ENCODE measurements around a stretch of chr9.

DNA sequence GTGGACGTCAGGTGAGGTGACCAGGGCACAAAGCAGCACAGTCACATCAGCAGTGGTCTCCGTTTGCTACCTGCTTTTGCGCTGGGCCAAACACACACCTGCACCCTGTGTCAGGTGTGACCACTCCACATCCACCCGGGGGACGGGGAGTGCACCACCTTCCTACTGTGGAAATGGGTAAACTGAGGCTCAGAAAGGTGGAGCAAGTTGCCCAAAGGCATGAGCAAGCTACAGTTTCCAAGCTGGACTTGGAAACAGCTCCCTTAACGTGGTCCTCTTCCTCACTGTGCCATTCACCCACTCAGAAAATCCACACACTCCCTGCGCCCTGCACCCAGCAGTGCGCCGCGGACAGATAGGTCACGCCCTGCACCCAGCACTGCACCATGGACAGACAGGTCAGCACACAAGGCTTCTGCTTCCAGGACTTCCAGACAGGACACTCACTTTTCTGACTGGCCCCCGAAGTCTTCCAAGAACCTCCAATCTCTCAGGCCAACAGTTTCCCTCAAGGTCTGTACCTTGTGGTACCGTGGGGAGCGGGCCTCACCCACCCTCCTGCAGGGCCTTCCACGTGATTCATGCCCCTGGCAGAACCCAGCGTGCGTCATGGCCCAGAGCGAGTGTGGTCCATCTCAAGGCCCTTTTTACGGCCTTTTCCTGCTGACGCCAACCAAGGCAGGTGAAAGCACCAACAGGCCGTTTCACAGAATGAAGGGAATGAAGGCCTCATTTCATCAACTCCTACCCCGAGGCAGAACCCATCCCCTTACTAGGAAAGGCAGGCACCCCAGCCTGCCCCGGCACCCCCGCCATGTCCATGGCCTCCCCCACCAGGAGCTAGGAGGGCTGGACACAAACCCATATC lies 17.5 kb downstream of the VAV2 start:
- PRO-cap: no peak

DNA sequence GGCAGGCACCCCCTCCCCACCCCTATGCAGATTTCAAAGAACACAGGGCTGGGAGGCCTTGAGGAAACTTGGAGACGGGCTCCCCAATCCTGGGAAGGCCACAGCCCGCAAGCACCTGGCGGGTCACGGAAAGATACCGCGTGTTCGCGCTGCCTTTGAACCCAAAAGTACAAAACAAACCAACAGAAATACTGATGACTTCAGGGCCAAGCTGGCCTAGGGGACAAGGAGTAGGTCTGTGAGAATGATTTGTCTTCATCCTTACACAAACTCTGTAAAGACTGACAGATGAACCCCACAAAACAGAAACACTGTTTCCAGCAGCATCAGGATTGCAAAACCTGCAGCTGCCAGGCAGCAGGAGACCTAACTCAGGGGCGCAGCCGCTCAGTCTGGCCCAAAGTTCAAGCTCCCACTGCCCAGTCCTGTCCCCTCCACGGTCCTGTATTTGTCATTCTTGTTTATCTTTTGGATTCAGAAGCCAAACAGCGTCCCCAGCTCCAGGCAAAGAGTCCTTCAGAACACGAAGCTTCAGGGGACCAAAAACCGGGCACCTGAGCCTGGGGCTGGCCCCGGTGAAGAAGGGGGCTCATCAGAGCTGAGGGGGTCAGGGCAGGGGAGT lies 13.7 kb downstream of the VAV2 start:
- PRO-cap: no peak

DNA sequence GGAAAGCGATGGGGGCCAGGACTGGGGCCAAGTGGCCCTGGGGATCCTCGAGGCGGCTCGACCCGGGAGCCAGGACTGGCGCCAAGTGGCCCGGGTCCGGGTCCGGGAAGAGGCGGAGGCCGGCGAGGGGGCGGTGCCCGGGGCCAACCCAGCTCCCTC lies 828 bp downstream of the VAV2 start:
- PRO-cap: no peak

- PRO-cap: no peak
Observed at GRCh38 chr9:133991576-133991776, 648 bp downstream of the VAV2 start.

GRCh38 chr9:134045044-134045613 lies 19.8 kb downstream of the BRD3OS start:
- PRO-cap: no peak

- PRO-cap: bidirectional peak, plus-strand start at chr9:134068650, minus-strand start at chr9:134068542
Observed at GRCh38 chr9:134068615-134069317, 940 bp upstream of the BRD3 start.

GRCh38 chr9:134136917-134137456 lies 1.1 kb downstream of the WDR5 start:
- PRO-cap: no peak

GRCh38 chr9:134142140-134142882 lies 6.4 kb downstream of the WDR5 start:
- PRO-cap: no peak

GRCh38 chr9:134164450-134165494 lies 28.9 kb downstream of the WDR5 start:
- PRO-cap: unidirectional peak, plus-strand start at chr9:134164987; unidirectional peak, plus-strand start at chr9:134165033

DNA sequence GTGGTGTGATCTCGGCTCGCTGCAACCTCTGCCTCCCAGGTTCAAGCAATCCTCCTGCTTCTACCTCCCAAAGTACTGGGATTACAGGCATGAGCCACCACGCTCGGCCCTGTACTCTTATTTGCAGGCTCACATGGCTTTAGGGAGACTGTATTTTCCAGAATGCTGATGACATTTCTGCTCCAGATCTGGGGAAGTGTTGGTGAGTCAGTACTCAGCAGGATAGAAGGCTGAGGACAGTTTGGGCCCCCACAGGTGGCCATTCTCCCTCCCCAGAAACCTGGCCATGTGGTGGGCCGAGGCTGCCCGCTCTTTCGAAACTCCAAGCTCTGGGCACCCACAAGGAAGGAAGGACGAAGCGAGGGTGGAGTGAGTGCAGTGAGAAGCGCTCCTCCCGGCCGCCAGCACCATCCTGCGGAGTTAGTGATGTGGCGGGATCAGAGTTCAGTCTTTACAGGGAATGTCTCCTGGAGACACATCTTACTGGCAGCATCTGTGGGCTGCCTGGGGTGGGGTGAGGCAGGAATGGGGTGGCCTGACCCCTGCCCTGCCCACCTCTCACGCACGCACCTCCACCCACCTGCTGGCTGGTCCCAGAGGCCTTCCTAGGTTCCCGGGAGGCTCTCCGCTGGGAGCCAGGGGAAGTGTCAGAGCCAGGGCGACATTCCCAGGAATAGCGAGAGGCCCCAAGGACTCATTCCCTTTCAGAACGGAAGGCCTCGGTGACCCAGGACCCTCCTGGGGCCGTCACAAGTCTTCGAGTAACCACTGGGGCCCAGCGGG lies 33.8 kb downstream of the WDR5 start:
- PRO-cap: no peak

DNA sequence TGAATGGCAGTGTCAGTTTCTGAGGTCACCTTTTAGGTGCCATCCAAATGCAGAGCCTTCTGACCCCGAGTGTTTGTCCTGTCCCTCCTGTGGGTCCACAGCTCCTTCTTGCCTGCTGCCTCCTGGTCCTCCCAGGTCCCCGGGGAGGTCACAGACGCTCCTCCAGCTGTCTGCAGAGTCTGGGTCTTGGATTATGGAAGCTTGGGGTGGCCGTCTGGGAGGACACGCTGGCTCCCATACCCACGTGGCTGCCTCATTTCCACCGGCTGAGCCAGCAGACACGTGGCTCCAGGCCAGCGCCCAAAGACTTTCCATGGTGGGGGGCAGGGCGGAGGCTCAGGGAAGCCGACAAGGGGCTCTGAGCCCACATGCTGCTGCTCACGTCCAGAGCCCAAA lies 52.5 kb downstream of the WDR5 start:
- PRO-cap: no peak

GRCh38 chr9:134204881-134205668 lies 69.2 kb downstream of the WDR5 start:
- PRO-cap: no peak

- PRO-cap: no peak
Observed at GRCh38 chr9:134226156-134226586, 90.3 kb downstream of the WDR5 start.

DNA sequence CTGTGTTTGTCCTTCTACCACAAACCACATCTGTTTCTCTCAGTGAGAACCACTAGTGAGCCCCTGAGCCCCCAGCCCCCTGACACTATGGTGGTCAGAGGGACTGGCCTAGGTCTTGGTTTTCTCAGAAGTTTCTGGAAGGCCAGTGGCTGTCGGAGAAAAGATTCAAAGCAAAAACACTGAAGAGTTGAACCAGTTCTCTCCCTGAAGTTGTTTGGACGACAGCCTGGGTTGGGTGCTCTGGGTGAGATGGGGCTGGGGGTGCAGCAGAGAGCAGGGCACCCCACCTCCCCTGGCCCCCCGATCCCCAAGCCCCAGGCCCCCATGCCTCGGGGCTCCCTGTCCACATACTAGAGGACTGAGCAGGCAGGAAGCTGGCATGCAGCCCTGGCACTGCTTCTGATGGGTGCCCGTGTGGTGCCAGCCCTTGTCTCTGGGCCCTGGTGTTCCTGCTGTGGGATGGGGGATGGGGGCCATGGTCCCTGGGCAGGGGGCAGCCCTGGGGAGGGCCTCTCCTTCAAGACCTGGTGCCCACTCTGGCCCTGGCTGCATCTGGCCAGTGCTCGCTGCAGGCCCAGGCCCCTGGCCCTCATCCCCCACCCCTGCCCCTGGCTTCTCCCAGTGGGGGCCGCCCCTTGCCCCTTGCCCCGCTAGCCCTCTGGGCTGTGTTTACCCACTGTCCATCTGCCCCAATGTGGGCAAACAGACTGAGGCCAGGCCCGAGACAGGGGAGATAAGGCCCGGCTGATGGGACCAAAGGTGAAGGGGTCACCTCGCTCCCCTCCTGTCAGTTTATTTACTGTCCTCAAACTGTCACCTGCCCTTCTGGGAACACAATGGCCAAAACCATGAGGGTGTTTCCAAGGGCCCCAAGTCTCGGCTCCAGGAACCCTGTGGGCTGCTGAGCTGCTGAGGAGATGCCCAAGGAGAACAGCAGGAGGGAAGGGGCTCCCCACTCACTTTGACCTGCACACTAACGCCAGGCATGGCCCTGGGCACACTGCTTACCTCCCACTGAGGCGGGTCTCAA lies 67.3 kb upstream of the RXRA start:
- PRO-cap: no peak

- PRO-cap: no peak
Observed at GRCh38 chr9:134318709-134319153, 7.5 kb upstream of the RXRA start.

GRCh38 chr9:134325059-134325793 lies 1.0 kb upstream of the RXRA start:
- PRO-cap: unidirectional peak, plus-strand start at chr9:134325459

DNA sequence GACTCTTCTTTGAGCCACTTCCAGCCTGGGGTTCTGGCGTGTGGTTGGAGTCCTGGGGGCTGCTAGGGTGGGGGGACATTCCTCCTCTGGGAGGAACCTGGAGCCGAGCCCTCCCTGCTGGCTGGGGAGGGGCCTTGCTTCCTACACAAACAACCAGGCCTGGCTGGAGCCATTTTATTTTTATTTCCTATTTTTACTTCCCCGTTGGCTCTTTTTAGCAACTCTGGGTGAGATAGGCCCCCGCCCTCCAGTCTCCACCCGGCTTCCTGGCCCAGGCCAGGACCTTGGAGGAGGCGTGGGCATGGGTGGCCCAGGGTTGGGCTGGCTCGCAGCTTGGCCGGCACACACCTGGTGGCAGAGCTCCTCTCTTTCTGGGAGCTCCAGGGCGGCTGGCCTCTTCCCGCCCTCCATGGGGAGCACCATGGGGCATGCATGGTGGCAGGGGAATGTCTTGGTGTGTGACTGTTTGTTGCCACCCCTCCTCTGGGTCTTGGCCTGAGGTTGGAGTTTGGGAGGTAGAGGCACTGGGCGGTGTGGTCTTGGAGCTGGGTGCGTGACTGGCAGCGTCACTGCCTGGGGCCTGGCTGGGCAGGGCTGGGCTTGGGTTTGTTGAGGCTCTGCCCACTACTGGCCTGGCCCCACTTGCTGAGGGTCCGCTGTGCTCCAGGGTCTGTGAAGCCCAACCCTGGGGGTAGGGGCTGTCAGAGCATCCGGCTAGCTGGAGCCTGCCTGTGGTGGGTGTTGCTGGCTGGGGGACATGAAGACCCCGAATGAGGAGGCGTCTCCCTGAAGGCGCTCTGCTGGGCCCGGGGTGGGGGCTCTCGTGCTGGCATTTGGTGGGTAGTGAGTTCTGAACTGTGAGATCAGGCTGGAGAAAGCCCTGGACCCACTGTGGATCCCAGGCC lies 15.3 kb downstream of the RXRA start:
- PRO-cap: no peak

- PRO-cap: no peak
Observed at GRCh38 chr9:134371625-134372297, 45.5 kb downstream of the RXRA start.

DNA sequence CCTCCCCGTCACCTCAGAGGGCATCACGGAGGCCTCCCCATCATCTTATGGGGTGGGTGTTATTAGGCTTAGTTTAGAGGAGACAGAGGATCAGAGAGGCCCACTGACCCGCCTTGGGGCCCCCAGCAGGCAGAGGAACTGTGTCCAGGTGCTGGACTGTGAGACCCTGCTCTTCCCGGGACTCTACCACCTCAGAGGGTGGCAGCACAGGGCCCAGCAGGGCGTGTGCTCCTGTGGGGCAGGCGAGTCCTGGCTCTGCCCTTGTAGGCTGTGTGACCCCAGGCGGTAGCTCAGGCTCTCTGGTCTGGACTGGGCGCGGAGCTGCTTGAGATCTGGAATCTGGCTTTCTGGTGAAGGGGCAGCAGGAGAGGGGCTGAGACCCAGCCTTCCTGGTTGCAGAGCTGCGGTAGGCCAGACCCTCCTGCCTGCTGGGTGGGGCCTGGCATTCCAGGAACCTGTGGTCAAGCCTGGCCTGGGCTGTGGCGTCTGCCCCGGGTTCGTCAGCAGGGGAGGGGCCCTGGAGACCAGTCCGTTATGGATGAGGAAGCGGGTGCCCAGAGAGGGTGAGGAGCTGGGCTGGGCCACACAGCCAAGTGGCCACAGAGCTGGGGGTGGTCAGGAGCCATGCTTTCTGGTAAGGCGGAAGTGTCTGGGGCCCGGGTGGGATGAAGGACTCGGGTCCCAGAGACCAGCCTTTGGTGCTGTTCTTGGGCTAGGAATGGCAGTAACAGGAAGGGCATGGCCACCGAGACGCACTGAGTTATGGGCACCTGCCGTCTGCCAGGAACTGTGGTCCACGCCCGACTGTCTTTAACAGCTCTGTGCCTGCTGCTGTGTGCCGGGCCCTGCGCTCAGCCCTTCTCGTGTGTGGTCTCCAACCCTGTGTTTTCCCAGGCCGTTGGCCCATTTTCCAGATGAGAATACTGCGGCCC lies 46.6 kb downstream of the RXRA start:
- PRO-cap: unidirectional peak, plus-strand start at position 557 of the sequence

GRCh38 chr9:134374341-134374973 lies 48.2 kb downstream of the RXRA start:
- PRO-cap: no peak

Measured in cardiac septum (tissue), 1 donor.